Measurements from ENCODE around the gene FAM3D.

DNA sequence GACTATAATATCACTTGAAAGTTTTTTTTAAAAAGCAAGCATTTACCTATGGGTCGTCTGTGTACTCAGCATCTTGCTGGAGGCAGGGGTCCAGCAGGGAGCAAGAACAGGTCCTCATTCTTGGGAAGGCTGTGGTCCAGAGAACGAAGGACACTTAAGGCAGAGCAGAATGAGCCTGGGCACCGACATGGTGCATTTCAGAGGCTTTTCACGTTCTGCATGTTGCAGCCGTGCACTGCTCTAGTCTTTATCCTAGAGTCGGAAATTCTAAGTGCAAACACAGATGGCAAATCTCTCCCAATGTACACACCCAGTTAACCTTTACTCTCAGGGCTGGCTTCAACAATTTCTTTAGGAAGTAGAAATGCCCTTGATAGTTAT, 39.0 kb upstream of the LRTM1 start:
- RAMPAGE, long total RNA: no peak
- RRBS: no CpG with 5 or more reads among the region's 6 CpGs

- RAMPAGE, long total RNA: no peak
- RRBS: no CpG with 5 or more reads among the region's 10 CpGs
Observed at GRCh38 chr3:55468154-55469238, 18.6 kb downstream of the WNT5A start.

GRCh38 chr3:55485918-55486750, 972 bp downstream of the WNT5A start:
- RAMPAGE, long total RNA: no peak
- RRBS: no CpG with 5 or more reads among the region's 46 CpGs

DNA sequence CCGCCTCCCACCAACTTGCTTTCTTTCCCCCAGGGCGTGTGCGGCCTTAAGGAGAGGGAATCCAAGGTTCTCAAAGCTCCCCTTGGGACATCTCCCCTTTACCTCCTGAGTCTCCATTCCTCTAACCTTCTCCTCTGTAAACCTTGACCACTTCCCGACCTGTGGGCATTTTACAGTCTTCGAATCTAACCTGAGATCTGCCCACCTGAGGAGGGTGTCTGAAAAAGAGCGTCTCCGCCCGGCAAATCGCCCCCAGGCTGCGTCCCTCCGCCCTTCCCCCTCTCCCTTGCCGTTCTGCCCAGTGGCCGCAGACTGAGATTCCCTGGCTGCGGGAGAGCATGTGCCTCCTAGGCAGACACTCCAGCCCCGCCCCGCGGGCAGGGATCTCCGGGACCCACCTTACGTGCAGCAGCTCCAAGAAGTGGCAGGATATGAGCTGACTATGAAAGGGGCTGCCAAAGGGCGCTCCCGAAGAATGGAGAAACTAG, 2.6 kb upstream of the WNT5A start:
- RAMPAGE, long total RNA: no peak
- RRBS: no CpG with 5 or more reads among the region's 21 CpGs

- RAMPAGE, long total RNA: no peak
- RRBS: no CpG with 5 or more reads among the region's 18 CpGs
Observed at GRCh38 chr3:55663965-55664854, 177.1 kb upstream of the WNT5A start.

- RAMPAGE, long total RNA: no peak
- RRBS: no CpG with 5 or more reads among the region's 5 CpGs
Observed at GRCh38 chr3:55666807-55667258, 179.7 kb upstream of the WNT5A start.

DNA sequence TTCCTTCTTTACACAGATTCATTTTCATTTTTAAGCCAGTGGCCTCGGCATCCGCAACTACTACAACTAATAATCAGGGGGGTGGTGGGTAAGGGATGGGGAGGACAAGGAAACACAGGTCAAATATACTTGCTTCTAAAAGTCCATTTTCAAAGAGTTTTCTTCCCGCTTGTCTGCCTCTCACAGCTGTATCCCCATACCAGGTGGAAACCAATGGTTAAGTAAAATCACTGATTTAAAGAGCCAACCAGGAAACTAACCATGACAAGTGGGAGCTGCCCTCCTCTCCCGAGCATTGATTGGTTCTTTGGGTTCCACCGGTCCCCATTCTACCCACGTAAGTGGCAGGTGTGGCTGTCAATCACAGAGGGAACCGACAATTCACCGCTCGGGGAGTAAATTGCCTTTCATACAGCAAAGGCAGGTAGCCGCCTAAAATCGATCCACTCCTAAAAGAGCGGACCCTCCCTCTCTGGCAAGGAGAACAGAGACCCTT, 1.3 kb downstream of the ERC2 start:
- RAMPAGE, long total RNA: no peak
- RRBS: no CpG with 5 or more reads among the region's 12 CpGs

- RAMPAGE, long total RNA: no peak
- RRBS: no CpG with 5 or more reads among the region's 6 CpGs
Observed at GRCh38 chr3:56593068-56594195, 36.5 kb downstream of the CCDC66 start.

DNA sequence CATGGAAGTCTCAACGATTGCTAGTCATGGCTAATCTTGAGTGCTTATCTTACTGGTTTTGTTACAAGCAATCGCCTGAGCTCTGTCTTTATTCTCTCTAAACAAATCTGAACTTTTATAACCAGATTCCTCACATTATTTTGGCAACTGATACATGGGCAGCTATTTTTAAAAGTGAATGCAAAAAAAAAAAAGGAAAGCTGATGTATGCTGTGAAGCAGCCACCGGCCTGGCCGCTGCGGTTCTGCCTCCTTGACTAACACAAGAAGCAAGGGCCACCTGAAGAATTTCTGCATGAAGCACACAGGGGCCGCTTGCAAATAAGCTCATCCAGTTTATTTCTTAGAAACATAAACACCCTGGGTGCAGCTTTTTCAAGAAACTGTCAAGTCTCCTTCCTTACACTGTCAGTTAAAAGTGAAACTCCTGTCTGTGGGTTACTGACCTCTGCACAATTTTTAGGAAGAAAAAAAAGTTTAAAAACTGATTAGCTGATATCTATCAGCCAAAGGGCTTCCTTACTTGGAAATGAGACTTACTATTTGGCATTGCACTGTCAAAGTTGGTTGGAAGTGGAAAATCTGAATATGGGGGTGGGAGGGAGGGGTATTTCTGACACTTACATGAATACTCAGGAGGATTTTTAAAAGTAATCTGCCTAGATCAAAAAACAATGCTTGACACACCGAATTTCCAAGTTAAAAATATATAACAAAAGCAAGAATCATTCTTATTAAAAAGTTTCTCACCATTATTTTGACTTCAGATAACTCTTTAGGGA, 120.3 kb upstream of the ARHGEF3 start:
- RAMPAGE, long total RNA: no peak
- RRBS: no CpG with 5 or more reads among the region's 7 CpGs

GRCh38 chr3:57007208-57007975, 53.1 kb upstream of the SPATA12 start:
- RAMPAGE, long total RNA: no peak
- RRBS: no CpG with 5 or more reads among the region's 12 CpGs

GRCh38 chr3:57555301-57555577, 835 bp upstream of the PDE12 start:
- RAMPAGE, long total RNA: no peak
- RRBS: no CpG with 5 or more reads among the region's 6 CpGs

GRCh38 chr3:57583416-57584146, 13.6 kb downstream of the ARF4 start:
- RAMPAGE, long total RNA: no peak
- RRBS: no CpG with 5 or more reads among the region's 5 CpGs

DNA sequence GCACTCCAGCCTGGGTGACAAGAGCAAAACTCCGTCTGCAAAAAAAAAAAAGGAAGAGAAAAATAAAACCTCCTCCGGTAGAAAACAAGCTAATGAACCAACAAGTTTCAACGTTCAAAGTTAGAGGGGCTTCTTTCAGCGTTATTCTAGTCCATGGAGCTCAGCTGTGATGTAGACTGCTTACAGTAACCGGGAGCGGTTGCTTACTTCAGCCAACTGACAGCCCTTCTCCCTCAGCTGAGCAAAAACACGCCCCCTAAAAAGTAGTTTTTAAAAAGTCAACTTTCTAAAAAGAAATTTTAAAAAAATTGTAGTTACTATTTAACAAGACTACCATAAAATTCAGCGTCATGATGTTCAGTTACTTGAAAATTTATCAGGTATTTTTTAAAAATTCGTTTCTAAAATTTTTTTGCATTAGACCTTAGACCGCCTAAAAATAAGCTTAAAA, 1.2 kb downstream of the ARF4 start:
- RAMPAGE, long total RNA: no peak
- RRBS: 13% methylated on average over 2 of the region's 10 CpGs

- RAMPAGE, long total RNA: no peak
- RRBS: 1% methylated on average over 6 of the region's 40 CpGs
Observed at GRCh38 chr3:57691837-57692738, 789 bp downstream of the DENND6A start.

DNA sequence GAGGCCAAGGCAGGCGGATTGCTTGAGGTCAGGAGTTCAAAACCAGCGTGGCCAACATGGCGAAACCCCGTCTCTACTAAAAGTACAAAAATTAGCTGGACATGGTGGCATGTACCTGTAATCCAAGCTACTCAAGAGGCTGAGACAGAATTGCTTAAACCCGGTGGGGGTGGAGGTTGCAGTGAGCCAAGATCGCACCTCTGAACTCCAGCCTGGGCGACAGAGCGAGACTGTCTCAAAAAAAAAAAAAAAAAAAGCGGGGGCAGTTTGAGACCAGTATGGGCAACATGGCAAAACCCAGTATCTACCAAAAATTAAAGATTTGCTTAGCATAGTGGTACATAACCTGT, 103.0 kb downstream of the SLMAP start:
- RAMPAGE, long total RNA: no peak
- RRBS: no CpG with 5 or more reads among the region's 9 CpGs

DNA sequence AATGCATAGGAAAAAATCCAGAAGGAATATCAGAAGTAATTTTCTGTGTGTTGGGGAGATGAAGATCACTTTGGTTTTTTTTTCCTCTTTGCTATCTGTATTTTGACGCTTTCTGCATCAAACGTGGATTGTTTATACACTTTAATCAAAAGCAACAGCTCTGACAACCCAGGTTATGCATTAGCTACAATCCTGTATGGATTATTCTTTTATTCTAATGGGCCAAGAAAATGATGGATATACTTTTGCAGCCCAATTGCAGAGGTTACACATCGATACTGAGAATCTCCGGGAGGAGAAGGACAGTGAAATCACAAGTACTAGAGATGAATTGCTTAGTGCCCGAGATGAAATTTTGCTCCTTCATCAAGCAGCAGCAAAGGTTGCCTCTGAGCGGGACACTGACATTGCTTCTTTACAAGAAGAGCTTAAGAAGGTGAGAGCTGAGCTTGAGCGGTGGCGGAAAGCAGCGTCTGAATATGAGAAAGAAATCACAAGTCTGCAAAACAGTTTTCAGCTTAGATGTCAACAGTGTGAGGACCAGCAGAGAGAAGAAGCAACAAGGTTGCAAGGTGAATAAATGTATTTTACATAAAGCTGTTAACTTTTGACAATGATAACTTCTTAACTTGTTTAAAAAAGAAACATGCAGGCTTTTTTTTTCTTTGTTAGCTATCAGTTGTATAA, 95.9 kb upstream of the FLNB start:
- RAMPAGE, long total RNA: no peak
- RRBS: no CpG with 5 or more reads among the region's 9 CpGs

GRCh38 chr3:57935386-57935873, 72.8 kb upstream of the FLNB start:
- RAMPAGE, long total RNA: no peak
- RRBS: no CpG with 5 or more reads among the region's 7 CpGs

GRCh38 chr3:58575720-58576677, 1.2 kb downstream of the FAM107A start:
- RAMPAGE, long total RNA: no peak
- RRBS: no CpG with 5 or more reads among the region's 11 CpGs

DNA sequence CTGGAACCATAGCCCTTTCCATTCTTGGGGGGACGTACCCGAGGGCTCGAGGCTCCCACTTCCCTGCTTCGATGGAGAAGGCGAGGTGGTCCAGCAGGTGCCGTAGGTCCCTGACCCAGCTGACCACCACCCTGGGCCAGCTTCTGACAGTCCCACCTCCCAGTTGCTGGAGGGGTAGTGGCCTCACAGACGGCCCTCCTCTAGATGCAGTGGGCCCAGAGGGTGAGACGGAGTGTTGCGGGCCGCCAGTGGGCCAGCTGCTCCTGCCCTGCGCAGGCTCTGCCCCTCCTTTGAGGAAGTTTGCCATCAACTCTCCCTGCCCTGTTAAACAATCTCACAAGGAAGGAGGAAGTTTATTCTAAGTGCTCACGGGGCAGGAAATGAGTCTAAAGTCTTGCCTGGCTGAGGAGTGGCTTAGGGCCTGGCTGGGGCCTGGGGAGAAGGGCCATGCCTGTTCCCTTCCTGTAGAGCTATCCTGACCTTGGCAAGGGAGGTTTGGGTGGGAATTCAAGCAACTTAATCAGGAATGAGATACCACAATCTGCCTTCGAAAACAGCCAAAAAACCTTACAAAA, at the start of gene FAM3D:
Gene FAM3D, minus strand, starts transcription at position 237 of the 575 bp plus-strand sequence.
- RAMPAGE, long total RNA: no peak
- RRBS: no CpG with 5 or more reads among the region's 13 CpGs

- RAMPAGE, long total RNA: no peak
- RRBS: no CpG with 5 or more reads among the region's 9 CpGs
Observed at GRCh38 chr3:58668274-58668735, 1.7 kb upstream of the FAM3D start.

Data from epithelial cell of alveolus of lung (primary cell).